Spinal cord (tissue), 3 donors: ENCODE data around the genes KRTAP5-9 and DEFB108B.

DNA sequence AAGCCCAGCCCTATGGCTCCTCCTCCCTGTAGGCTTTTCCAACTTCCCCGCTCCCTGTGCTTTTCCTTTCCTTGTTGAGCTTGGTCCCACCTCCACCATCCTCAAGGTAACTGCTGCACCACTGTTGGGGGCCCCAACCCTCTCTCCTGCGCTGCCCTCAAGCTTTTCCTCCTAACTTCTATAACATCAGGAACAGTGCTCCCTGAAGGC, 27.8 kb upstream of the ANO1 start:
- PRO-cap, result no peak
- RAMPAGE, long total RNA, result no peak

DNA sequence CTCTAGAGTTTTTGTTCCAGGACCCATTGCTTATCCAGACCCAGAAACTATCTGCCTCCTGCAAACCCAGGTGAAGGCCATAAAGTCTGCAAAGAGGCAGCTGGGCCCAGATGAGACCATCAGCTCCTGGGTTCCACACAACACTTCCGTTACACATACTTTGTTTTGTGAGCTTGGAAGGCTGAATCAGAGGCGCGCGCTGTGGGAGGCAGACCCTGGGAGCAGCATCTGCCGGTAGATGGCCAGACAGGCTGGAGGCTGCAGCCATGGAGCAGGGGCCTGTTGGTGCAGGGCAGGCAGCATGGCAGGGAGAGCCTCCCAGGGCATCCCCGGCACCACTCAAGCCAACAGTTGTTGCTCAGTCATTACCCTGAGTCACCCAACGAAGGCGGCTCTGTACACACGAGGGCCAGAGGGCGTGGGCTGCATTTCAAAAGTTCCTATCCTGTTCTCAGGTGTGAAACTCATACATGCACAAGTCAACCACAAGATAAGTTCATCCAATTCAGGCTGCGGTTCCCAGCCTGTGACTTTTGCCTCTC, 2.5 kb downstream of the ANO1 start:
- PRO-cap, result no peak
- RAMPAGE, long total RNA, result no peak

DNA sequence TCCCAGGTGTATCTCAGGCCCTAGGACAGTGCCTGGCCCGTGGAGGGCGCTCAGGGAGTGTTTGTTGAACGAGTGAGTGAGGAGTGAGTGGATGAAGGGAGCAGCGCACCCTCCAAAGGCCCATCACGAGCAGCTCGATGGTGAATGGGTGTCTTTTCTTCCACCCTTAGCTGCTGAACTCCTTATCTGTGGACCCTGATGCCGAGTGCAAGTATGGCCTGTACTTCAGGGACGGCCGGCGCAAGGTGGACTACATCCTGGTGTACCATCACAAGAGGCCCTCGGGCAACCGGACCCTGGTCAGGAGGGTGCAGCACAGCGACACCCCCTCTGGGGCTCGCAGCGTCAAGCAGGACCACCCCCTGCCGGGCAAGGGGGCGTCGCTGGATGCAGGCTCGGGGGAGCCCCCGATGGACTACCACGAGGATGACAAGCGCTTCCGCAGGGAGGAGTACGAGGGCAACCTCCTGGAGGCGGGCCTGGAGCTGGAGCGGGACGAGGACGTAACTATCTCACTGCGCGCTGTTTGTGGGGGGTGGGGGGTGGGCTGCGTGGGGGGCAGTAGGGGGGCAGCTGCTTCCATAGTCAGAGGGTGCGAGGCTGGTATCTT, 9.6 kb downstream of the ANO1 start:
- PRO-cap, result no peak
- RAMPAGE, long total RNA, result no peak

DNA sequence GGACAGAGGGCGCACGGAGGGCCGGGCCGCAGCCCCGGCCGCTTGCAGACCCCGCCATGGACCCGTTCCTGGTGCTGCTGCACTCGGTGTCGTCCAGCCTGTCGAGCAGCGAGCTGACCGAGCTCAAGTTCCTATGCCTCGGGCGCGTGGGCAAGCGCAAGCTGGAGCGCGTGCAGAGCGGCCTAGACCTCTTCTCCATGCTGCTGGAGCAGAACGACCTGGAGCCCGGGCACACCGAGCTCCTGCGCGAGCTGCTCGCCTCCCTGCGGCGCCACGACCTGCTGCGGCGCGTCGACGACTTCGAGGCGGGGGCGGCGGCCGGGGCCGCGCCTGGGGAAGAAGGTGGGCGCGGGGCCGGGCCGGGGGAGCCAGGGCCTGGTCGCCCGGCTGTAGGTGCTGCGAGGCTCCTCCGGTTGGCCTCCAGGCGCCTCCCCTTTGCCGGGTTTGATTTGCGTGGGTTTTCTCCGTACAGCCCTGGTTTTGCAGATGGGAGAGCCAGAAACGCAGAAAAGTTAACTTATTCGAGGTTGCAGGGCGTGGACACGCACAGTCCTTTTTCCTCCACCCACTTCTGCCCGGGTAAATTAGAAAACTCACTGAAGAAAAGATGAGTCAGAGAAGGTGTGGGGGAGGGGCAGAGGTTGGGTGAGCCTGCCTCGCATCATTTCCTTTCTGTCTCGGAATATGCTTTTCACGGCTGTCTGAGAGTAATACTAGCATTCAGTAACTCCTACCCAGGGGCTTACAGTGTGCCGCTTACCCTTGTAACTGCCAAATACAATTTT, 500 bp downstream of the FADD start:
- PRO-cap, result unidirectional peak, minus-strand start at position 573 of the sequence
- RAMPAGE, long total RNA, result no peak

GRCh38 chr11:70225605-70226332, 22.7 kb downstream of the FADD start:
- PRO-cap, result no peak
- RAMPAGE, long total RNA, result no peak

- PRO-cap, result no peak
- RAMPAGE, long total RNA, result no peak
These were observed 8.6 kb downstream of the PPFIA1 start for GRCh38 chr11:70278732-70279756.

- PRO-cap, result no peak
- RAMPAGE, long total RNA, result no peak
These were observed 28.9 kb downstream of the PPFIA1 start for GRCh38 chr11:70299225-70300040.

- PRO-cap, result no peak
- RAMPAGE, long total RNA, result no peak
These were observed 50.6 kb downstream of the PPFIA1 start for GRCh38 chr11:70321051-70321536.

GRCh38 chr11:70378010-70378832, 20.1 kb upstream of the CTTN start:
- PRO-cap, result no peak
- RAMPAGE, long total RNA, result no peak

DNA sequence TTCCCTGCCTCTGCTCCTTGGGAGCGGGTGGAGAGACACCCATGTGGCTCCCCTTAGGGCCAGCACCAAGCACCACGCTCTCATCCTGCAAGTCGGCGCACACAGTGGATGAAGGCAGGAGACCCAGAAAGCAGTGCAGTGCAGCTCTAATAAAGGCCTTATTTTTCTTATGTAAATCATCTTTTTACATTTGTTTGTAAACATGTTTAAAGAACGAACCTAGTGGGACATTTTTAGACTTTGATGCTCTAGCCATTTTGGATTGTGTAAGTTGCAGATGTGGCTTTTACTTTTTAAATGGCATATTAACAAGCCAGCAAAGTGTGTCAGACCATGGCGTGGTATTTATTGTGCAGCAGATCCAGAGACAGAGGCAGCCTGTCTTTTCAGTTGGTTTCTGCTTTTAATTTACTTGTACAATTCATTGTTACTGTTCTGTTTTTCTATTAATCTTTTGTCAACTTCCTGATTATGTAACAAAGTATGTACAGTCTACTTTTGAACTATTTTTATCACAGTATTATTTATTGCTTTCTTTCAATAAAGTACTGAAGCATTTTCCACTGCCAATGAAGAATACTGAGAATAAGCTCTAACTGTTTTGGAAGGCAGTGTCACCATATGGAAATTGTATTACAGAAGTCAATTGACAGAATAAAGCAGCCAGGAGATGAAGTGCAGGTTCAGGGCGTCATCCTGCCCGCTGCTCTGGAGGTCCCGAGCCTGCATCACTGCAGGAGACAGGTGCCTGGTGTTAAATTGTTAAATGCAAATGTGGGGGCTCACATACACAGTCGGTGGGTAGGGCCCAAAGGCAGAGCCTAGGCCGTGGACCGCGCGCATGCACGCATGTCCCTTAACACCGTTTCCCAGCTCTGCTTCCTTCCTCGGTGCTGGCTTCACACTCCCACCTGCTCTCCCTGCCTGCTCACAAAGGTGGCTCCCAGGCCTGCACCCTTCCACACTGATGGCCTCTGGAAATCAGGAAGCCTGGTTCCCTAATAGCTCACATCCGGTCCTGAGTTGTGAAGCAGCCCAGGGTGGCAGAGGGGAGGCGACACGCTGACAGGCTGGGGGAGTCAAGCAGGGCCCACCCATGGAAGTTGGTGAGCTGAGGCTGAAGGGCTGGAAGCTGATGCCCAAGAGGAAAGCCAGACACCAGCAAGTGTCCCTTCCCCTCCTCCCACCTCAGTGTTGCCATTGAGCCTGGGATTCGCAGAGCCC, 14.1 kb upstream of the CTTN start:
- PRO-cap, result no peak
- RAMPAGE, long total RNA, result no peak

- PRO-cap, result no peak
- RAMPAGE, long total RNA, result no peak
These were observed 170.2 kb downstream of the CTTN start for GRCh38 chr11:70568437-70568938.

DNA sequence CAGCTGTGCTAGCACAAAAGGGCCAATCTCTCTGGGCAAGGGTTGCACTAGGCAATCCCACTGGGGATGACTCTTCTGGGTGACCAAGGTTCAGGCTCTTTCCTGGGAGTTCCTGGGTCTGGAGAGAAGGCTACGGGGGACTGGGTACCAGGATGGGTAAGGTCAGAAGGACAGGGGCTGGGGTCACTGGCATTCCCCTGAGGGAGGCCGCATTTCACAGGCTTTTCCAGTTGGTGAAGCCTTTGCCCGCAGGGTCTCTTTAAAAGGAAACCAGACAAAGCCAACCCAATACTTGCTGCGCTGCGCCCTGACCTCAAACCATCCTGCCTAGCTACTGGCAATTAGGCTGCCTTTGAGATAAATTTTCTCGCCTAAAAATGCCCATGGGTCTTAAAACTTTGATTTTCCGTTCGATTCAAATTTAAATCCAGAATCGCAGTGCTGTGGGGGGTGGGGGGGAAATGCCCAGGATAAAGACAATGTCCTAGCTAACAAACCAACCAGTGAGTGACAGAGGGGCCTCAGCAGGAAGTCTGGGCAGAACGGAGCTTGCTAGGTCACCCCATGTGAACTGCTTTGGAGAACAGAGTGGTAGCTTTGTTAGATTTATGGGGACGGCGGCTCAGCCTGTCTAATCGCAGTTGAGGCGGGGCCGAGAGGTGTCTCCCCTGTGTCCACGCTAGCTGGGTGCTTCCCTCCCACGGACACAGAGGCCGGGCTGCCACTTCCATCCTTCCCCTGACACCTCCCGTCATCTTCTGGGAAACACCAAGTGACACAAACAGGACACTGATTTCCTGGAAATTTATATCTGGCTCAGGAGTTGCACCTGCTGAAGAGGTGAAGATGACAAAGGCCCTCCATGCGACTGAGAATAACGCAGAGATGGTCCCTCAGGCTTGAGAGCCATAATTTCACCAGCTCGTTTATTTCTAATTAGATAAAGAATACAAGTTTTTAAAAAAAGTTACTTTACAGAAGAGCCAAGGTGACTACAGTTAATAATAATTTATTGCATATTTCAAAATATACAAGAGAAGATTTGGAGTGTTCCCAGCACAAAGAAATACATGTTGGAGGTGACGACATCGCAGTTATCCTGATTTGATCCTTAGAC, 243.9 kb downstream of the CTTN start:
- PRO-cap, result no peak
- RAMPAGE, long total RNA, result no peak

DNA sequence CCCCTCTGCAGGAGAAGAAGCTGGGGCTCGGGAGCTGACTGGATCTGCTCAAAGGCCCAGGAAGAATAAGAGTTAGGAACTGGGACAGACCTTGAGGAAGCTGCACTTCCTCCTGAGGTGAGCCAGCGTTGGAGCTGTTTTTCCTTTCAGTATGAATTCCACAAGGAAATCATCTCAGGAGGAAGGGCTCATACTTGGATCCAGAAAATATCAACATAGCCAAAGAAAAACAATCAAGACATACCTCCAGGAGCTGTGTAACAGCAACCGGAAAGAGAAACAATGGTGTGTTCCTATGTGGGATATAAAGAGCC, at the start of gene KRTAP5-9:
TSS of gene KRTAP5-9 (plus strand) at position 154 of the 314 bp plus-strand sequence.
- PRO-cap, result no peak
- RAMPAGE, long total RNA, result no peak

- PRO-cap, result no peak
- RAMPAGE, long total RNA, result no peak
These were observed 83.8 kb upstream of the DEFB108B start for GRCh38 chr11:71749066-71749655.

DNA sequence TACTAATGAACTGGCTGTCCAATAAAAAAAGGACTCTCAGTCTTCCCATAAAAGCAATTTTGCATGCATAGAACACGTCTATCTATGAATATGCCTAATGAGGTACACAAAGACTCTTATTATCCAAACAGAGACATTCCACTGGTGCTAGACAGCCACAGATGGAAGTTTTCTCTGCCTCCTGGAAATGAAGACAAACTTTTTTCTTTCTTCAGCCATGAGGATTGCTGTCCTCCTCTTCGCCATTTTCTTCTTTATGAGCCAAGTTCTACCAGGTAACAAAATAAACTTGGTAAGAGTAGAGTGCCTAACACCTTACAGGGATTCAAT, at the start of gene DEFB108B:
TSS of gene DEFB108B (plus strand) at position 218 of the 330 bp plus-strand sequence.
- PRO-cap, result no peak
- RAMPAGE, long total RNA, result no peak

DNA sequence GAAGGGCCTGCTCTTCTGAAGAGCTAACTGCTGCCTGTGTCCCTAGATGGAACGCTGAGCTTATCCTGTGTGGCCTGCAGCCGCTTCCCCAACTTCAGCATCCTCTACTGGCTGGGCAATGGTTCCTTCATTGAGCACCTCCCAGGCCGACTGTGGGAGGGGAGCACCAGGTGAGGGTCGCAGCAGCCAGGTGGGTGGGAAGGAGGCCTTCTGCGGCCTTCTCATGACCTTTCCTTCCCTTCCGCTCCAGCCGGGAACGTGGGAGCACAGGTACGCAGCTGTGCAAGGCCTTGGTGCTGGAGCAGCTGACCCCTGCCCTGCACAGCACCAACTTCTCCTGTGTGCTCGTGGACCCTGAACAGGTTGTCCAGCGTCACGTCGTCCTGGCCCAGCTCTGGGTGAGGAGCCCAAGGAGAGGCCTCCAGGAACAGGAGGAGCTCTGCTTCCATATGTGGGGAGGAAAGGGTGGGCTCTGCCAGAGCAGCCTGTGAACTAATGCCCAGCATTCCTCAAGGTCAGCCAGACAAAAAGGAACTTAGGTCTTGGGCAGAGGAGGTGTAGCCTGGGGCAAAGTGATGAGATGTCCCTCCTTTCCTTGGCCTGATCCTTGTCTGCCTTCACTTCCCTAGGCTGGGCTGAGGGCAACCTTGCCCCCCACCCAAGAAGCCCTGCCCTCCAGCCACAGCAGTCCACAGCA, 2.6 kb downstream of the IL18BP start:
- PRO-cap, result no peak
- RAMPAGE, long total RNA, result no peak

DNA sequence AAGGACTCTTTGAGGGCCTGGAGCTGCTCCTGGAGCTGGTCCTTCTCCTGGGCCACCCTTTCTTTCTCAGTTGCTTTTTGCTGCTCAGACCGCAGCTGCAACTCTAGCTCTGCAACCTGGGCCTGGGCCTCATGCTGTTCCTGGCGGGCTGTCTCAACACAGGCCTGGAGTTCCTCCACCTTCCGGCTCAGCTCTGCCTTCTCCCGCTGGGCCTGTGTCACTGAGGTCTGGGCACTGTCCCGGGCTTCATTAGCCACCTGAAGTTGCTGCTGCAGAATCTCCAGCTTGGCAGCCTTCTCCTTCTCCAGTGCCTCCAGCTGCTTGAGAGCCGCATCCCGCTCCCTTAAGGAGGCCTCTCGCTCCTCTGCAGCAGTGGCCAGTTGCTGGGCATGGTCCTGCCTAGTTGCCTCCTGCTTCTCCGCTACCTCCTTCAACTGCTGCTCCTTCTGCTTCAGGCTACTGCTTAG, 16.7 kb downstream of the IL18BP start:
- PRO-cap, result no peak
- RAMPAGE, long total RNA, result no peak

DNA sequence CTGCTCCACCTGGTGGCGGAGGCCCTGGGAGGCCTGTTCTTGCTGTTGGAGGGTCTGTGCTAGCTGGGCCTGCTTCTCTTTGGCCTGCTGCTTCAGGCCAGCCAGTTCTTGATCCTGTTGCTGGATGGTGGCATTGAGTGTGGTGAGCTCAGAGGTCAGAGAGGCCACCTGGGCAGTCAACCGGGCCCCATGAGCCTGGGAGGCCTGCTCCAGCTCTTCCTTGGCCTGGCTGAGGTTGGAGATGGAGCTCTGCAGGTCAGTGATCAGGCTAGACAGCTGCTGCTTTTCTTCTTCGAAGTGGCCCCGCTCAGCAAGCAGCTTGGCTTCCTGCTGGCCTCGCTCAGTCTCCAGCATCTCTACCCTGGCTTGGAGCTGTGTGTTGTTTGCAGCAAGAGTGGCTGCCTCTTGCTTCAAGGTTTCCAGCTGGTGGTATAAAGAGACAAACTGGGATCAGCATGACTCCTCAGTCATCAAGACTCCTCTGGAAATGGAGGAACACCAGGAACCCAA, 17.2 kb downstream of the IL18BP start:
- PRO-cap, result no peak
- RAMPAGE, long total RNA, result no peak

GRCh38 chr11:72038831-72039679, 40.3 kb downstream of the IL18BP start:
- PRO-cap, result no peak
- RAMPAGE, long total RNA, result no peak

DNA sequence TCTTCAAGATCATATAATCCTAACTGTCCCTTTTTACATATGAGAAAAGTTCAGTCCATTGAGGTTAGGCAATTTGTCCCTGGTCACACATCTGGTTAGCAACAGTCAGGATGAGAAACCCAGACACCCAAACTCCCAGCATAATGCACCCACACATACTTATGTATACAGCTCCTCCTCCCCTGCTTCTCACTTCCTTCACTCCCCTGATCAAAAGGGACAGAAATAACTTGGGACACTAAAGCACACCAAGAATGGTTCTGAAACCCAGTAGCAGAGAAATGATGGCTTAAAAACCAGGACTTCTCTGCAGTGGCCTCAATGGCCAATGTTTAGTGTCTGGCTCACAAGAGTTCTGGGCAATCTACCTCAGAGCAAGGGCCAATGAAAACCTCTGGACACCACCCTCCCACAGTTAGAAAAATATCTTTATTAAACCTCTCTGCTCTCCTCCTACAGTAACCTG, 11.1 kb downstream of the NUMA1 start:
- PRO-cap, result no peak
- RAMPAGE, long total RNA, result no peak